Penis (tissue), 1 donor: ENCODE data around the genes ZNF492, ZNF723 and ZNF730.

DNA sequence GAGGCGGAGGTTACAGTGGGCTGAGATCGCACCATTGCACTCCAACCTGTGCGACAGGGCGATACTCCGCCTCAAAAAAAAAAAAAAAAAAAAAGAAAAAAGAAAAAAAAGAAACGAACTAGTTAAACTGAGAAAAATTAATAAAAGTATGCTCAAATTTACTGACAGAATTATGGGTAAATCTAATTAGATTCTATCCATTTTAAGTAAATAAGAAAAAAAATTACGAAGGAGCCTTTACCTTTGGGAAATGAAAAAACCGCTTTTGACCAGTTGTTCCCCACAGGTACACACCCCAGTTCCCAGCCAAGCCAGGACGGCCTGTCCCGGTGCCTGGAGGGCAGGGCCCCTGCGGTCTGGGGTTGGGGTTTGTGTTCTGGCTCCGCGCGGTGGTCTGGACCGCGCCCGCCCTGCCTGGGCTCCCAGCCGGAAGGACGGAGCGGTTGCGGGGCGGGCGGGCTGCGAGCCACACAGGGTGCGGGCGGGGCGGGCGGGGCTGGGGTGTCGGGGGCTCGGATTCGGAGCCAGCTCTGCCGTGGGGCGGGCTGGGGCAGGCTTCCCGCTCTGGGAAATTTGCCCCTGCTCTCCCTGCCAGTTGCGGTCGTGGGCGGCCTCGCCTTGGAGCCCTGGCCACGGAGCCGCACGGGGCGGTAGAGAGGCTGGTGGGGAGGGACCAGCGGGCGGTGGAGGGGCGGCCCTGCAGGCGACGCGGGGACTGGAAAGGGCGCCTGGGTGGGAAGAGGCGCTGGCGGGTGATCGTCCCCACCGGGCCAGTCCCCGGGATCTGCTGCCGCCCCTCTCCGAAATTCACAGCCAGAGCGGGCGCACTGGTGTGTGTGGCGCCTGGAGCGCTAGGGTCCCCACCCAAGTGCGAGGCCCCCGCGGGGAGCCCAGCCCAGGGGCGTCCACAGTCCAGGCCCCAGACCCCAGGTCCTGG, 11.2 kb upstream of the ZNF492 start:
- PRO-cap, result no peak

- PRO-cap, result no peak
Observed at GRCh38 chr19:22623707-22624114, 10.4 kb upstream of the ZNF492 start.

DNA sequence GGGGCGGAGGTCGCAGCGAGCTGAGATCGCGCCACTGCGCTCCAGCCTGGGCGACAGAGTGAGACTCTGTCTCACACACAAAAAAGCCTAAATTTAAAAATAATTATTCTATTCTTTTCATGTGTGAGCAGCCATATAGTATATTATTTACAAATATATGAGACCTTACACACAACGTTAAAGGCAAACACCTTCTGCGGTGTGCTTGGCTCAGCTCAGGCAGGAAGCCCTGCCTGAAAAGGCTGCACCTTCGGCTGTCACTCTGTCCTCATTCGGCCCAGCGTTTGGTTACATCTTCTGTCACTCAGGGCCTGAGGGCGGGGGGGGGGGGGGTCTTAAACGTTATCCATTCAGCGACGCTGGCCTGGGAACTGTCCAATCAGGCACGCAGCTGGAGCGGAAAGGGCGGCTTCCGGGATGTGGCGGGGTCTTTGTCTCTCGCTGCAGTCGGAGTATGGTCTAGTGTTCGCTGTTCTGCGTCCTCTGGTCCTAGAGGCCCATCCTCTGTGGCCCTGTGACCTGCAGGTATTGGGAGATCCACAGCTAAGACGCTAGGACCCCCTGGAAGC, at the start of gene ZNF492:
Gene ZNF492 (plus strand): TSS at position 428 of the 569 bp plus-strand sequence.
- PRO-cap, result no peak

DNA sequence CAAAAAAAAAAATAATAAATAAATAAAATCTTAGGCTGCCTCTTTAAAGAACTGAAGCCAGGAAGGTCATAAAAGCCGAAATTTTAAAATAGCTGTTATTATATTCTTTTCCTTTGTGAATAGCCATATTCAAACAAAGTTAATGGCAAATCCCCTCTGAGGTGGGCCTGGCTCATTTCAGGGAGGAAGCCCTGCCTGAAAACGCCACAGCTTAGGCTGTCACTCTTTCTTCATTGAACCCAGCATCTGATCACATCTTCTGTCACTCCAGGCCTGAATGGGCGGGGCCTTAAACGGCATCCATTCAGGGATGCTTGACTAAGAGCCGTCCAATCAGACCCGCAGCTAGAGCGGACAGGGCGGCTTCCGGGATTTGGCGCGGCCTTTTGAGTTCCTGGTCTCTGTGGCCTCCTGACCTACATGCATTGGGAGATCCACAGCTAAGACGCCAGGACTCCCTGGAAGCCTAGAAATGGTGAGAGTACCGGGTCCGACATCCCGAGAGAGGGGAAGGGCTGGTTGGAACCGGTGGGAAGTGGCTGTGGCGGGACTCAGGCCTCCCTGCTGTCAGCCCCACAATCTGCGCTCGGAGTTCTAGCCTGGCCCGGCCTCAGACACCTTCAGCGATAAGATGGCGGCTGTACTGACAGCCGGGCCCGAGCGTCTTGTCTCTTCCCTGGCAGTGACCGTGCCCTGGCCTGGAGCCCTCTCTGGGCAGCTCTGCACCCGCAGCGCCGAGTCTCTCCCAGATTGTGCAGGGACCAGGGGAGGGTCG, at the start of gene ZNF723:
Gene ZNF723 (plus strand): TSS at position 384 of the 775 bp plus-strand sequence.
- PRO-cap, result no peak

DNA sequence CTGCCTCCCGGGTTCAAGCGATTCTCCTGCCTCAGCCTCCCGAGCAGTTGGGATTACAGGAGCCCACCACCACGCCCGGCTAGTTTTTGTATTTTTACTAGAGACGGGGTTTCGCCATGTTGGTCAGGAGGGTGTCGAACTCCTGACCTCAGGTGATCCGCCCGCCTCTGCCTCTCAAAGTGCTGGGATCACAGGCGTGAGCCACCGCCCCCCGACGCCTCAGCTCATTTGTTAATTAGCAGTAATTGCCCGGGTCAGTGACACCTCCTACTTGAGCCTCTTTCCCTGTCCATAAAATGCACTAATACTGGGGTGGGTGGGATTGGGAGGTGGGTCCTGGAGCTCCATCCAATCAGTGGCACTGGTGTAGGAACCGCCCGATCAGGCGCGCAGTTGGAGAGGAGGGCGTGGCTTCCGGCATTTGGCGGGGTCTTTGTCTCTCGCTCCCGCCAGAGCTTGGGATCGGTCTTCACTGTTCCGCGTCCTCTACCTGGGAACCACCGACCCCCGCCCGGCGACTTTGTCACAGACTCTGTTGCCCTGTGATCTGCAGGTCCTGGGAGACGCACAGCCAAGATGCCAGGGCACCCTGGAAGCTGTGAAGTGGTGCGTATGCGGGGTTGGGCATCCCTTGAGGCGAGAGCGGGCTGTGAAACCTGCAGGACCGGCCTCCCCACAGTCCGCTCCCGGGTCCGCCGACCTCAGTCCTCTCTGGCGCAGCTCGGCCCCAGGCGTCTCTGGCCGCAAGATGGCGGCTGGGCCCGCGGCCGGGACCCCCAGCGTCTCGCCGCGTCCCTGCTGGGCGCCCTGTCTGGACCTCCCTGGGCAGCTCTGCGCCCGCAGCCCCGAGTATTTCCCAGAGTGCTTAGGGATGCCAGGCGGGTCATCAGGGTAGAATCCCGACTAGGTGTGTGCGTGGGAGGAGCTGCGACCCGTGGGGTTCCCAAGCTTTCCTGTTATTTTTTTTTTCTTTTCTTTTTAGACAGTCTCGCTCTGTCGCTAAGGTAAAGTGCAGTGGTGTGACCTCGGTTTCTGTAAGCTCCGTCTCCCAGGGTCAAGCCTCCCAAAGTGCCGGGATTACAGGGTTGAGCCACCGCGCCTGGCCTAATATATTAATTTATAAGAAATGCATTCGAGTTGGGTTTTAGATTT, 41.7 kb upstream of the ZNF730 start:
- PRO-cap, result unidirectional peak, plus-strand start at position 704 of the sequence

DNA sequence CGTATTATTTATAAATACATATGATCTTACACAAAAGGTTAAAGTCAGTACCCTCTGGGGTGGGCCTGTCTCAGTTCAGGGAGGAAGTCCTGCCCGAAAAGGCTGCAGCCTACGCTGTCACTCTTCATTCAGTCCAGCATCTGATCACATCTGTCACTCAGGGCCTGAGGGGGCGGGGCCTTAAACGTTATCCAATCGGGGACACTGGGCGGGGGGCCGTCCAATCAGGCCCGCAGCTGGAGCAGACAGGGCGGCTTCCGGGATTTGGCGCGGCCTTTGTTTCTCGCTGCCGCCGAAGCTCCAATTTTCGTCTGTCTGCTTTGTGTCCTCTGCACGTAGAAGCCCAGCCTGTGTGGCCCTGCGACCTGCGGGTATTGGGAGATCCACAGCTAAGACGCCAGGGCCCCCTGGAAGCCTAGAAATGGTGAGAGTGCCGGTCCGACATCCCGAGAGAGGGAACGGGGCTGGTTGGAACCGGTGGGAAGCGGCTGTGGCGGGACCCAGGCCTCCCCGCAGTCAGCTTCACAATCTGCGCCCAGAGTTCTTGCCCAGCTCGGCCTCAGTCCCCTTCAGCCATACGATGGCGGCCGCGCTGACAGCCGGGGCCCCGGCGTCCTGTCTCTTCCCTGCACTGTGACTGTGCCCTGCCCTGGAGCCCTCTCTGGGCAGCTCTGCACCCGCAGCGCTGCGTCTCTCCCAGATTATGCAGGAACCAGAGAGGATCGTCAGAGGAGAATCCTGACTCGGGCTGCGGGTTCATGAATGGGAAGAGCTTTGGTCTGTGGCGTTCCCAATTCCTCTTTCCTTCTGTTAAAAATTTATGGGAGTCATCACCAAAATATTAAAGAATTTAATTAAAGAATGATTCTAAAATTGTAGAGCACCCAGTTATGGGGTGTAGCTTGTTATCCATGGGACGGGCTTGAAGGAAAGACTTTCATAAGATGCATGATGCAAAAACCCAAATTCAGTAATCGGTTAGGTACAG, at the start of gene ZNF730:
Gene ZNF730 (plus strand): TSS at position 273 of the 988 bp plus-strand sequence.
- PRO-cap, result no peak

DNA sequence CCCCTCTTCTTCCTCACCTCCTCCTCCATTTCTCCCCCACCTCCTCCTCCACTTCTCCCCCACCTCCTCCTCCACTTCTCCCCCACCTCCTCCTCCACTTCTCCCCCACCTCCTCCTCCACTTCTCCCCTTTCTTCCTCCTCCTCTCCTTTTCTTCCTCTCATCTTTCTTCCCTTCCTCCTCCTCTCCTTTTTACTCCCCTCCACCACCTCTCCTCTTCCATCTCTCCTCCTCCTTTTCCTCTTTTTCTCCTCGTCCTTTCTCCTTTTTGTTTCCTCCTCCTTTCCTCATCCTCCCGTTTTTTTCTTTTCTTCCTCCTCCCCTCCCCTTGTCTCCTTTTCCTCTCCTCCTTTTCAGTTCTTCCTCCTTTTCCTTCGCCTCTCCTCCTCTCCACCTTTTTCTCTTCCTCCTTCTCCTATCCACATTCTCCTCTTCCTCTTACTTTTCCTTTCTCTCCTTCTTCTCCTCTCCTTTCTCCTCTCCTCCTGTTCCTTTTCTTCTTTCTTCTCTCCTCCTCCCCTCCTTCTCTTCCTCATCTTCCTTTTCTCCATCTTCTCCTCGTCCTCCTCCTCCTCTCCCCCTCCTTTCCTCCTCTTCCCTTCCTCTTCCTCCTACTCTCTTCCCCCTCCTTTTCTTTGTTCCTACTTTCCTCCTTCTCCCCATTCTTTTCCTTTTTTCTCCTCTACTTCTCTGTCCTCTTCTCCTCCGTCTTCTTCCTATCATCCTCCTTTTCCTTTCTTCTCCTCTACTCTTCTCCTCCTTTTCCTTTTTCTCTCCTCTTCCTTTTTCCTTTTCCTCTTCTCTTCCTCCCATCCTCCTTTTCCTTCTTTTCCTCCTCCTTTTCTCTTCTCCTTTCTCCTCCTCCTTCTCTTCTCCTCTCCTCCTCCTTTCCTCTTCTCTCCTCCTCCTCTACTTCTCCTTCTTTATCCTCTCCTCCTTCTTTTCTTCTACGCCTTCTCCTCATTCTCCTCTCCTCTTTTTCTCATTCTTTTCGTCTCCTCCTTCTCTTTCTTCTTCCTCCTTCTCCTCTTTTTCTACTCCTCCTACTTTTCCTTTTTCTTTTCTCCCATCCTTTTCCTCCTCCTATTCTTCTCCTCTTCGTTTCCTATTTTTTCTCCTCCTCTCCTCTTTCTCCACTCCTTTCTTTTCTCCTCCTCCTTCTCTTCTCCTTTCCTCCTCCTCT, 72.1 kb downstream of the ZNF91 start:
- PRO-cap, result unidirectional peak, minus-strand start at position 256 of the sequence

- PRO-cap, result no peak
Observed at GRCh38 chr19:28444769-28445600, 768.0 kb downstream of the UQCRFS1 start.

GRCh38 chr19:28727399-28727884, 485.5 kb downstream of the UQCRFS1 start:
- PRO-cap, result no peak

- PRO-cap, result no peak
Observed at GRCh38 chr19:28793901-28794141, 419.1 kb downstream of the UQCRFS1 start.

GRCh38 chr19:28883339-28883874, 329.5 kb downstream of the UQCRFS1 start:
- PRO-cap, result no peak

- PRO-cap, result no peak
Observed at GRCh38 chr19:29001358-29001751, 211.6 kb downstream of the UQCRFS1 start.

GRCh38 chr19:29092946-29093830, 119.8 kb downstream of the UQCRFS1 start:
- PRO-cap, result no peak

DNA sequence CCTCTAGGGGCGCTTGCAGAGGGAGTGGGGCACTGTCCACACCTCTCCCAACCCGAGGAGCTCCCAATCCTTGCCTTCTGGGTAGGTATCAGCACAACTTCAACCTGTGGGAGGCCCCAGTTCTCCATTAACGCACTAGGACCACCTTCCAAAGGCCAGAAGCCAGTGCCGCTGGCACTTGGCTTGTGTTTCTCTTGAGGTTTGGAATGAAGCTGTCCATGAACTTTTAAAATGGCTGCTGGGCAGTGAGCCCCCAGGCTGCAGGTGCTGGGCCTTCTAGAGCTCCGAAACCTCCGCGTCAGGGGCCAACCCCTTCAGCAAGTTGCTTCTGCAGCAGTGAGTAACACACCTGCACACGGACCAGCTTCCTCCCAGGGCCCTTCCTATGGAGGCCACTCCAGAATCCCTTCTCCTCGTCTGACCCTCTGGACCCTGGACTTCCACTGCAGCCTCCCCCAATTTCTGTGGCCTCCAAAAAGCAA, 108.5 kb upstream of the VSTM2B start:
- PRO-cap, result no peak

DNA sequence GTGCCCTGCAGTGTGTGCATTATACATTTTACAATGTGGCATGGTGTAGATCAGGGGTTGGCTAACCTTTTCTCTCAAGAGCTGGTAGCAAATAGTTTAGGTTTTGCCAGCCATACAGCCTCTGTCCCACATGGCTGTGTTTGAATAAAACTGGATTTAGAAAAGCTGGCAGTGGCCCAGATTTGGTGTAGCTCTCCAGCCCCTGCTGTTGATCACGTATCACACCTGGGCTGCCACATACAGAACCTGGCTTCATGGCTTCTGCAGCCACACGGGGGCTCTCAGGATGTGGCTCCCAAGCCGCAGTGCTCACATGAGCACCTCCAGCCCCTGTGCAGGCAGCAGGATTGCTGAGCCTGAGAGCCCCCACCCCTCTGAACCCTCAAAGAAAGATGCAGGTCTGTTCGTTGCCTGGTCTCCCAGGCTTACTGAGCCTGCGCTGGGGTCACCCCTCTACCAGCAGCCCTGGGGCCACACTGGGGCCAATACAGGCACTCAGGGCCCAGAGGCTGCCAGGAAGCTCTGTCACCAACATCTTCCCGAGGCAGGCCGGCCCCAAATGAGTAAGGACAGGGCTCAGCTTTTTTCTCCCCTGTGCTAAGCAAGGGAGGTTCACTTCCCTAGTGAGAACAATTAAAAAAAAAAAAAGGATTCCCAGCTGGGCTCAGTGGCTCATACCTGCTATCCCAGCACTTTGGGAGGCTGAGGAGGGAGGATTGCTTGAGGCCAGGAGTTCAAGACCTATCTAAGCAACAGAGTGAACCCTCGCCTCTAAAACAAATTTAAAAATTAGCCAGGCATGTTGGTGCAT, 2.7 kb downstream of the PLEKHF1 start:
- PRO-cap, result no peak

DNA sequence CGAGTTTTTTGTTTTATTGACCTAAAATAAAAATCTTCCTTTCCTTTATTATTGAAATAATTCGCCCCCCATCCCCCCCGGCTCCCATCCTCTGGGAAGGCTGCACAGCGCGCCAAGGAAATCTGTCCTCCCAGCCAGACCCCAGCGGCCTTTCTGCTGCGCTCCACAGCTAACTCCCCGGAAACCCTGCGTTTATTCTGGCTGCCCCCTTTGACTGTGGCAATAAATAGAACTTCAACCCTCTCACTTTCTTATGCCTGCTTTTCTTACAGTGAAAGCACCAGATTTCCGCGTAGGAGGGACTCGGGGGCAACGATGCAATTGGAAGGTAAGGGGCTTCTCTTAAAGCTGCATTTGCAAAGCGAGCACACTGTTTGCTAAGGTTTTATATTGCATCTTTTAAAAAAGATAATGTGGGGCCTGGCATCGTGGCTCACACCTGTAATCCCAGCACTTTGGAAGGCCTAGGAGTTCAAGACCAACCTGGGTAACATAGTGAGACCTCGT, 9.7 kb upstream of the C19orf12 start:
- PRO-cap, result no peak

GRCh38 chr19:30226436-30226925, 145.7 kb upstream of the ZNF536 start:
- PRO-cap, result bidirectional peak, plus-strand start at chr19:30226800, minus-strand start at chr19:30226642

- PRO-cap, result no peak
Observed at GRCh38 chr19:30696395-30696929, 324.3 kb downstream of the ZNF536 start.

GRCh38 chr19:31023078-31023573, 326.1 kb downstream of the TSHZ3 start:
- PRO-cap, result no peak

DNA sequence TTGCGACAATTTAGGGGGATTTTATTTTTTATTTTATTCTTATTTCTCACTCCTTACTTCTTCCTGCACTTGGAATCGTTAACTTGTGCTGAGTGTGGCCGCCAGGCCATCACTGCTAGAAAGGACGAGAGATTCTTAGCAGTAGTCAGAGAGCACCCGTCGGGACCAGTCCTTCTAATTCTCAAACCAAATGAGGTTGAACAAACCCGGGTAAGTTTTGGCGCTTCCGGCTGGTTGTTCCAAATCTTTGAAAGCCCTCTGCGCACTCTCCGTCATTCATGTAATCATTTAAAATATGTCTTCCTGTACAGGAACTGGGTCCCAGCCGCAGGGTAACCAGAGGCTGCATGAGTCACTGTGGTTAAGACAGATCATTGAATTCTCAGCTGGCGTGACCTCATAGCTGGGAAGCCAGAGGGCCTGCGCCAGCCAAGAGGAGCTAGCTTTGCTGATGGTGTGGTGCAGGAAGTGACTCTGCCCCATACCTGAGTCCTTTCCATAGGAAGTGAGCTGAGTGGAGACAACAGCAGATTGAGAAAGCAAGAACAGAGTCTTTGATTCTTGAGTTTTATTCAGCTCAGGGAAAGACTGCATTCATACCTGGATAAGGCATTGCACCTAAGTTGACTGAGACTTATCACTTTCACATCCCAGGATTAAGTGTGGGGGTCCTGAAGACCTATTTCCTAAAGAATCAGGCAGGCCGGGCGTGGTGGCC, 135.2 kb downstream of the TSHZ3 start:
- PRO-cap, result no peak